ENCODE measurements around a stretch of chr5.

- PRO-cap, result no peak
Observed at GRCh38 chr5:178148392-178149575, 4.9 kb downstream of the NHP2 start.

GRCh38 chr5:178215081-178215895 is 11.0 kb downstream of the HNRNPAB start:
- PRO-cap, result no peak

- PRO-cap, result no peak
Observed at GRCh38 chr5:178231821-178232087, 848 bp downstream of the PHYKPL start.

DNA sequence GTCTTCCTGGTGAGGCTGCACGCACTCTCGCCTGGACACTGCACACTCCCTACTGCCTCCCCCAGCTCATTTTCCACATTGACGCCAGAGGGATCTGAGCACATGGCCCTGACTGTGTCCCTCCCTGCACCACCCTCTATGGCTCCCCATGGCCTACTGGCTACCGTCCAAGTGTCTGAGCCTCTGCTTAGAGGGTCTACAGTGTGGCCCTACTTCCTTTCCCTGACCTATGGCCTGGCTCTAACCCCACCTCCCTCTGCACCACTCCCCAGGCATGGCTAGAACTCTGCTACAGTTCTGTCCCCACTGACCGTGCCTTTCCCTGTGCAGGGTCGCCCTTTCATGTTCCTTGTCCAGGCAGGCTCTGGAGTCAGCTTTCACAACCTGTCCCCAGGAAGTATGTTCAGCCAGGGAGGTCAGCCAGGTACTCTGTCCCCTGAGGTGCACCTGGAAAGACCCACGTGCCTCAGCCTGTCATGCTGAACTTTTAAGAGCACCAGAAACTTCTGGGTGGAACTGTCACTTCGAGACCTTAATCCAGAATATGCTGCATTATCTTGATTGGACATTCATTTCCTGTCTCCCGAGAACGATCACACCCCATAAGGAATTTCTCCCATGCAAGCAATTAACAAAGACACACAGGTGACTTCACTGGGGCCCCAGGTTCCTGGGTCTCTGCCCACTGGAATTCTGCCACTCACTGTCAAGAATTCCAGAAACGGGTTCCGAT is 160.4 kb downstream of the COL23A1 start:
- PRO-cap, result no peak

DNA sequence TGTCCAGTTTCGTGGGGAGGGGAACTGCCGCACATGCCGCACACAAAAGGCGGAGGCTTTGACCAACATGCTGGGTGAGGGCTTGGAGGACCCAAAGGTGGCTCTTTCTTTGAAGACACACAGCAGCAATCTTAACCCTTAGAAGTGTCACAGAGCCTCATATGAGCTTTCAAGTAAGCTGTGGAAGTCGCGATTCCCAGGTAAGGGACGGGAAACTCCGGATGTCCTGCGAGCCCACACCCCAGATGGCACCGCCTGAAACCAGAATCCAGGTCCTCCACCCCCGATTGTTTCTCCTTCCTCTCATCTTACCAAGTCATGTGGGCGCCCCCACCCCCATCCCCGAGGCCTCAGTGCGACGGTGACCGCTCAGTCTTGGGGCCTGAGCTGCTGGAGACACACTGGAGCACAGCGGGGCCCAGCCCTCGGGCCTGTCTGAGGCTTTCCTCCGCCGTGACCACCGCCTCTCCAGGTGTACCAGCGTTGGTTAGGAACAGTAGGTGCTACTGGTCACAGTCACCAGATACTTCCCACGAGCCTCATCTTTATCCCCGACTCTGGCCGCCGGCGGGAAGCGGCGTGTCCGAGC is 1.1 kb downstream of the COL23A1 start:
- PRO-cap, result no peak

DNA sequence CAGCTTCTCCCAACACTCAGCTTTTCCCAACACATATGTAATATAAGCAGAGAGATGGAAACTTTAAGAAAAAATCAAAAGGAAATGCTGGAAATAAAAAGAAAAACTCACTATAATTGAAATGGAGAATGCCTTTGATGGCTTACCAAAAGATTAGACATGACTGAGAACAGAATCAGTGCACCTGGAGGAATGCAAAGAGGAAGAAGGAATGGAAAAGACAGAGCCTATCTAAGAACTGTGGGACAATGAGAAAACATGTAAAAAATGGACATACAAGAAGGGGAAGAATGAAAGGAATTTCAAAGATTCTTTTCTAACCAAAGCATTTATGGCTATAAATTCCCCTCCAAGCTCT is 47.4 kb upstream of the CLK4 start:
- PRO-cap, result no peak

DNA sequence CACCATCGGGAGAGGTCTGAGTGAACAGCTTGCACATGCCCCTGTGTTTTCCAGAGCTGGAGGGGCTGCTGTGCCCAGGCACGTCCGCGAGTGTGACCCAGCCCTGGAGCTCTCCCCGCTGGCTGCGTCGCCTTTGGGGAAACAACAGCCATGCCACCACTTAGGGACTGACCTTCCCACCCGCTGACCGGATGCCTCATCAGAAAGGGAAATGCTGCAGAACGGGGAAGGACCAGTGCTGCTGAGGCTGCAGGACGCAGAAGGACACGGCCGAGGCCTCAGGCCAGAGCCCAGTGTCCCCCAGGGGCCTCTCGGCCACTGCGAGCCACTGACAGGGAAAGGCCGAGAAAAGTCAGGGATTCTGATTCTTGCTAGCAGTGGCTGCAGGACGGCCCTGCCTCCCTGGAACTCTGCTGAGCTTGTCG is 130.7 kb downstream of the ZNF354C start:
- PRO-cap, result no peak

DNA sequence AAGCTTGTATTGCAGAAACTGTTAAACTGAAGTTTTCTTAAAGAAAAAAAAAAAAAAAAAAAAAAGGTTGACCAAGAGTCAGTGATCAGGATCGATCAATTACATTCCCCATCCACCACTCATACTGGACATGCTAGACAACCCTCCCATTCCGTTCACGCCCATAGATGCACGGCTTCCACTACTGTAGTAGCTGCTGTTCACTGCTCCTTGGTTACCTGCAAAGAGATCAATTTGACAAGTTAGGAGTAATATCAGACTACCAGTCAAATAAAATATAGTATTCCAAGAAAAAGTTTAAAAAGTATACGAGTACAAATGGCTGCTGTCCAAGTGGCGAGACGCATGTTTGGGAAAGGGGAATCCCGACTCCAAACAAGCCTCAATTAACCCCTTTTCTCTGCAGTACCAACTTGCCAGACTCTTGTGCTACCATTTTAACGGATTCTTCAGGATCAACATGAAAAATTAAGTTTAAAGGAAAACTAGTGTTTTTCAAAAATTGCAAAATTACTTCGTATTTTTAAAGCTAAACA is 8.7 kb downstream of the HNRNPH1 start:
- PRO-cap, result no peak

DNA sequence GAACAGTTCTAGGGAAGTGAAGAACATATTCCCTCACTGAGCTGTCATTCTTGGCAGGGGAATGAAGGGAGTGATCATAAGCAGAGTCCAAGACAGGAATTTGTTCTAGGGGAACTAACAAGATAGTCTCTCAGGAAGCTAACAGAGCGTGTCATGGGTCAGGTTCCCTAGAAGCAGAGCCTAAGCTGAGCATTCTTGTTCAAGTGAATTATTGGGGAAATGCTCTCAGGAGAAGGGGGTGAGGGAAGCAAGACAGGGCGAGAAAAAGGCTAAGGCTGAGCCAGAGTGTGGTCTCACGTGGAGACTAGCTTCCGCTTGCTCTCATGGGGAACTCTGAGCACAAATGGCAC is 345 bp upstream of the CBY3 start:
- PRO-cap, result no peak

GRCh38 chr5:179758893-179759296 is 26.3 kb downstream of the MAML1 start:
- PRO-cap, result no peak

DNA sequence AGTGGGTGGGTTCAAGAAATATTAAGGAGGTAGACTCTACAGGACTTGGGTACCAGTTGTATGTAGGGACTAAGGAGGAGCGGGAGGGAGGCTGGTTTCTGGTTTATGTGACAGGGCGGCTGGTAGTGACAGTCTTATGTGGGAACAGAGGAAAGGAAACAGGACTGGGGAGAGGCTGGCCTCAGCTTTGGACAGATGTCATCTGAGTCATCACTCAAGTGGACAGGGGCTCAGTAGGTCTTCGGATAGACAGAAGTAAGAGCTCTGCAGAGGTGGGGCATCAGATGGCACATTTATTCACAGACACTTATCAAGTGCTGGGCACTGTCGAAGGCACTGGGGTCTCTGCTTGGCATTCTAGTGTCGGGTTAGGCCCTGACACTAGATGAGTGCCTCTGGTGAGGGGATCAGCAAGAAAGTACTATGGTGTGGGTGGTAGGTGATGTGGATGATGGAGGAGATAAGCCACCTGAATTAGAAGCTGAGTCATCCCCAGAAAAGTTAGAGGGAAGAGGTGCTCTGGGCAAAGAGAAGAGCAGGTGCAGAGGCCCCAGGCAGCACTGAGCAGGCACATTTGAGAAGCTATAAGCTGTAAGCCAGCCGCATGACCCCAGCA is 27.4 kb downstream of the MAML1 start:
- PRO-cap, result no peak

DNA sequence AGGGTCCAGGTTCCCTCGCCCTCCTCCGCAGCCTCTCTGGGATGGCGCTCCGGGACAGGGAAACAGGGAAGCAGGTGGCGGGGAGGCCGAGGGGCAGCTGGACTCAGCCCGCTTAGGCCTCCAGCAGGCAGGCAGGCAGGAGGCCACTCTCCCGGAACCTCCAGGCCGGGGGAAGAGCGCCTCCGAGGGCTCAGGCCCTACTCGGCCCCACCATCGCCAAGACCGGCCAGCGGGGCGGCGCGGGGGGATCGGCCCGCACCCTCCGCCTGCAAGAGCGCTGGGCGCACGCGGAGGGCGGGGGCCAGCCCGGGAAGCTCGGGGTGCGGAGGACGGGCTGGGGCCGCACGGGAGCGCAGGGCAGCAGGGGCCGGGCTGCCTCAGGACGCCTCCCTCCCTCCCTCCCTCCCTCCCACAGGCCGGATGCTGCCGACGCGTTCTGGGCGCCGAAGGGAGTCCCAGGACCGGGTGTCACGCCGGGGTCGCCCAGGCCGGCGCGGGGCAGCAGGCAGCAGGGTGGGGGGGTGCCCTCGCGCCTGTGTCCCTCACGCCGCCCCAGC is 996 bp downstream of the MGAT4B start:
- PRO-cap, result unidirectional peak, plus-strand start at position 486 of the sequence

GRCh38 chr5:179839187-179840201 is 18.8 kb downstream of the SQSTM1 start:
- PRO-cap, result no peak

DNA sequence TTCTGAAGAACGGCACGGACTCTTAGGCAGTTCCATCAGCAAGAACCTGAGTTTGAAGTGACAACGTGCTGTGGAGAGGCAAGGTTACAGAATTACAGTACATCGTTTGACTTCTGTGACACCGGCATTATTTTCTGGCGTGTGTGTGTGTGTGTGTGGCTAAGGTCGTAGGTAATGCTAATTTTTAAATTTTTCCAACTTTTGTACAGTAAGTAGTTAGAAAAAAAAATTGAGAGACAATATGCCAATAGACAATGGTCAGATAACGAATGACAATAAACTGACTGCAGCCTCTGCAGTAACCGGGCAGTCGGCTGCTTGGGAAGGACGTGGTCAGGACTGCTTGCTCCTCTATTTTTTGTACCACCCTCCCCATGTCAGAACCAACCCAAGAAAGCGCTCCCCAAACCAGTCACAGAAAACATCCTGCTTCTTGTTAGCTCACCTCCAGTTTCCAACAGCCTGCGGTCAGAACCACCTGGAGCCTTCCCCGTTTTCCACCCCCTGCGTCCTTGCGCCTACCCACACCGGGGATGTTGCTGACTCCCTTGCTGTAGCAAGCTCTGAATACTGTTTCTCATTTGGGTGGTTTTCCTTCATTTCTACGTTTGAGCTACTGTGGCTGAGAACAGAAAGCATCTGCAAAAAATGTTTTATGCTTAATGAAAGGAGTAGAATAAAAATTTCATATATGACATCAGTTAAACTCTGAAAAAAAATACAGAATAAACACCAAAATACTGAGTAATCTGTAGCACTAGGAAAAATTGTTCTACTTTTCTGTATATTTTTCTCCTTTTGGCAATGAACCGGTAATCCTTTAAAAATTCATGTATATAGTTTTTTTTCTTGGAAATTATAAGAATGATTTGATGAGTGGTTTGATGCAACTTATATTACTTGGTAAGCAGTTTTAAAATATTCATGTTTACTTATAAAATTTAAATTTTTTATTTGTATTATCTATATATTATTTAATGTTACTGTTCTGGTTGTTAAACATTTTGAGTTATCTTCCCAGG is 1.8 kb upstream of the MRNIP start:
- PRO-cap, result no peak

DNA sequence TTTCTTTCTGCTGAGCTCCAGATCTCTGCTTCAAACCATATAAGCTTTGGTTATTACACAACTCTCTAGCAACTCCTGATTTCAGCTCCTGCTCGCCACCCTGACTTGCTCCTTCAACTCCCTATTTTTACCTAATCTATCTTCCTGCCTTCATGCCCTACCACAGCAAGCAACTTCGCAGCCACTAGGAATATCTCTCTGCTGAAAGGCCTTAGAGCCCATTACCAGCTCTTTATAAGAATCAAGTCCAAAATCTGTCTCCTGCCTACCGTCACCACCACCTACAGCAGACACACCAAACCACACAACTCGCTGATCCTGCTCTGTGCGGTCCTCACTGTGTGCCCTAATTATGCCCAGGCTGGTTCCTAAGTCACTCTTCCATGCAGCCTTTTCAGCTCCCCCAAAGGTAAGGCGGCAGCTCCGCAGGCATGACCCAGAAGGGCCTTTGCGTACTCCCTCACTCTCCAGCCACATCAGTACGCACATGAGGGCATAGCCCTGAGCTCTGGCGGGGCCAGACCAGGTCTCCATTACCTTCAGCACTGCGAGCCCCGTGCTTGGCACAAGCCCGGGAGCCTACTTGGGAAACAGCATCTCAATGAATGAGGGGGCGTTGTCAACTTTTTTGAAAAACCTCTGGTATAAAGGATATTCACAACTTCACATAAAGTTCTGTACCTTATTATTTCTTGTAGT is 48.8 kb upstream of the TBC1D9B start:
- PRO-cap, result no peak

GRCh38 chr5:180174065-180174426 is 35.0 kb downstream of the RASGEF1C start:
- PRO-cap, result unidirectional peak, minus-strand start at chr5:180174175

- PRO-cap, result bidirectional peak, plus-strand start at chr5:180331139, minus-strand start at chr5:180330813; unidirectional peak, plus-strand start at chr5:180331160
Observed at GRCh38 chr5:180330477-180331433, 22.4 kb downstream of the GFPT2 start.

DNA sequence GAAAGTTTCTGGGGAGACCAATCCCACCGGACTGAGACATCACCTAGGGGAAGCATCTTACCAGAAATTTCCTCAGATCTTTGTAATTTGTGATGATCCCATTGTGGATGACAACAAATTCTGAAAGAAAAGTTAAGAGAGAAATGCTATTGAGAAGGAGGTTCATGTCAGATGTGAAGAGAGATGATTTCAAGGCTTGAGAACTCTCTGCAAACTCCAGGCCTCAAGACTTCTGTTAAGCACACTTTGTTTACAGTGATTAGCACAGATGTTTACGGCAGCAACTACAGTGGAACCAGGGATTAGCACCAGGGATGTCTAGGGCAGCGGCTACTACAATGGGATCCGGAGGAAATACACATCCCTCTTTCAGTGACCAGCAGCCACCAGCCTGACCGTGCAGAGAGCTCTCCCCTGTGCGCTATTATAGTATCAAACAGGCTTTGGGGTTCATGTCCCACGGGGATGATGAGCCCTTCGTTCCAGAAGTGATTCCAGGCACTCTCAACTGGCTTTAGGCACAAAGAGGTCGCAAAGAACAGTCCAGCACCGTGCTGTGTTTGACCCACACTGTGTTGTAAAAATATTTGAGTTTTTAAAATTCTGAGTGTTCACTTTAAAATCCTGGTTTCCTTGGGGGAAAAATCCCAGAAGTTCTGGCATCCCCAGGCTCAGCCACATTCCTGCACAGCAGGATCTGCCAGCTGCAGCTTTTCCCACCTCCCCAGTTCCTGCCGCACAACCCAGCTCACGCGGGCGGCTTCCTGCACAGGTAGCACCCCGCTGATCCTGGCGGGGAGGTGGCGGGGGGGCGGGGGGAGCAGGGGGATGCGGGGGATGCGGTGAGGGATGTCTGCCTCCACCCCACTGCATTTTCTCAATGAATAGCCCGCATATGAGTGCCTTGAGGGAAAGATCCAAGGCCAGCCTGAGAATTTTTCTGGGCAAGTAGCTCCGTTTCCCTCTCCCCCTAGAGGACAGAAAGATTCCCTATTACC is 21.4 kb downstream of the GFPT2 start:
- PRO-cap, result no peak

- PRO-cap, result no peak
Observed at GRCh38 chr5:180441401-180441924, 52.7 kb upstream of the CNOT6 start.

GRCh38 chr5:180590064-180590783 is 1.1 kb downstream of the SCGB3A1 start:
- PRO-cap, result no peak